Pulmonary artery (tissue), 1 donor: ENCODE measurements around a stretch of chr1.

DNA sequence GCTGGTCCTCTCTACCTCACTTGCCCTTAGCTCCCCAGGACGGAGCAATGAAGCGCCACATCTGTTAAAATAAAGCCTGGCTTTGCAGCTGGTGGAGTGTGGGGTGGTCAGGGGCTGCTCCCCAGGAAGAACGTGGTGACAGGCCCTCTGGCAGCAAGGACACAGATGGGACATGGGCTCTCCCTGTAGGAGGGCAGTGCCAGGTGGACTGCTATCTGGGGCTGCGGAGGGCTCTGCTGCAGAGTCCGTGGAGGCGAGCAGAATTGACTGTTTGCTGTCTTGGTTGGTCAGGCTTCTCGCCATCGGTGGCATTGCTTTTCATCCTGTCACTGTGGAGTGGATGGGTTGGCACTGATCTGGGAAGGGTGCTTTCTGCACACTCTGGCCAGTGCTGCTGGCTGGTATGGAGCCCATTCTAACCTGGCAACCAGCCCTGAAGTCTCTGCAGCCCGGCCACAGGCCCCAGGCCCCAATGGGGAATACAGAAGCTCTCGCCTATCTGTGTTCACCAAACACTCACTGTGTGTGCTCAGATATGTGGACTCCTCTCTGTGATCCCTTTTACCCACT, 103.0 kb downstream of the LAMC2 start:
- PRO-cap: no peak

GRCh38 chr1:183327547-183328069, 90.6 kb downstream of the NMNAT2 start:
- PRO-cap: no peak

- PRO-cap: no peak
Observed at GRCh38 chr1:183600493-183601118, 10.3 kb upstream of the NCF2 start.

- PRO-cap: no peak
Observed at GRCh38 chr1:183609154-183609660, 18.9 kb upstream of the NCF2 start.

DNA sequence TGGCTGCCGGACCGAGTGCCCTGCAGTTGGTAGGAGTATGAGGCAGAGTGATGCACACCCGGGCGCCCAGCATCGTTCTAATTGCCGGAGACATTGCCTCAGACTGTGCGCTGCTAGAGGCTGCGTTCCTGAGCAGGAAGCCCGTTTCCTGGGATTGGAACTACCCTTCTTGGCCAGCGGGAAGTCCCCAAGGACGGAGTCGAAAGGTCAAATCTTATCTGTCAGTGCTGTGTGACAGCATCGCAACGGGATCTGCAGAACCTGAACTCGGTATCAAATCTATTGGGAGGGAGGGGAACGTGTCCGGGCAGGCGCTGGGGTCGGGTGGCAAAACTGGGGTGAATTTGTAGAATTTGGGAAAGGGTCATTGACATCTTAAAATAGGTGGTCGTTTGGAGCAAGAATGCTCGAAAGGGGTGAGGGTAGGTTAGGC, 665 bp upstream of the ARPC5 start:
- PRO-cap: no peak

DNA sequence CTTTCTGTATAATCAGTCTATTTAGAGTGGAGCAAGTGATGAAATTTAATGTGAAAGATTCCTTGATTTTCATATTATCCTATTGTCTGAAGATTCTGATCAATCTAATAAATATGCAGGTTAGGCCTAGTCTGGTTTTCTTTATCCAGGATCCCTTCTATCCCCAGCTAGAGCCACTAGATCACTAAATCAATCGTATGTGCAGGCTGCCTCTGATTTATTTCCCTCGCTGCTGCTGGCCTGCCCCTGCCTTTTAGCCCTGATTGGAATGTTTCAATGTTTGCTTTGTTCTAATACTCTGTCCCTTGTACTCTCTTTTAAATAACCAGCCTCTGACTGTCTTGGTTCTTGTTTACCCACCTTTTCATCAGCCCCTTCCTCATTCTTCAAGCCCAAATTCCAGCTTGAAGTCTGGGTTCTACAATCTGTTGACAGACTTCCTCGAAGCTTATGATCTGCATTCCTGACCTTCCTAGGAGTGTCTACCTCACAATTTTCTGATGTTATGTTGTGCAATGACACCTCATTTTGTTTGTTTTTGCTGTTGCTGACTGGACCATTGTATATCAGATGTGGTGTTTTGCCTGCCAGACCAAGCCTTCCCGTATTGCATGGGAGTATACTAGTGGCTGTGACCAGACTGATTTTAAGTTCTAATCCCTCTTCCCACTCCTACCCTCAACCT, 46.5 kb upstream of the APOBEC4 start:
- PRO-cap: no peak

DNA sequence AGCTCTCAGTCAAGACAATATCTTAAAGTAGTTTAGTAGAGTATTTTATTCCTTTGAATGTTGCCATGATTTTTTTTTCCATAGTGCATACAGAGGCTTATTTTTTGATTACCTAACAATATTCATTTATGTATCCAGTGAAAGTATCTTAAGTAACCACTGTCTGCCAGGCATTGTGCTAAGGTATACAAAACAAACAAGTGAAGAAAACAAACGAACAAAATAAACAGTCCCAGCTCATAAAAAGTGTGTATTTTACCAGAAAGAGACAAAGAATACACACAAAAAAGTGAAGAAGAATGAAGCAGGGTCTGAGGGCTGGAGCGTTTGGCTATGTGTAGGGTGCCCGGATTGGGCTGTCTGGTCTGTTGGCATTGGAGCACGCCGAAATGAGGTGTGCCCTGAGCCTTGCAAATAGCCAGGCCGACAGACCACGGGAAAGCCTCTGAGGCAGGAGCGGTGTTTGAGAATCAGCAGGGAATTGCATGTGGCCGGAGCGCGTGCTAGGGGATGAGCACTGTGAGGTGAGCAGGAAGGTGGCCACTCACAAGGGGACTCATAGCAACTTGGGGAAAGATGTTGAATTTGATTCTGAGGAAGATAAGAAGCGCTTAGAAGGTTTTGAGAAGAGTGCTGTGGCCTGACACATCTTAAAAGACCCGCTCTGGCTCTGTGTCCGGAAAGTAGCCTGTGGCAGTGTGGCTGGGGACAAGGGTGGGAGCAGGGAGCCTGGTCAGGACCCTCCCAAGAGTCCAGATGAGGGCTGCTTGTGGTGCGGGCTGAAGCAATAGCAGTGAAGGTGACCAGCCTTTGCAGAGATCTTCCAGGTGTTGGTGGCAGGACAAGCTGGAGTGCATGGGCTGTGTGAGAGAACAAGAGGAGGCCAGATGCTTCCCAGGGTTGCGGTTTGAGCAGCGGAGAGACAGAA, 61.4 kb downstream of the RGL1 start:
- PRO-cap: no peak

DNA sequence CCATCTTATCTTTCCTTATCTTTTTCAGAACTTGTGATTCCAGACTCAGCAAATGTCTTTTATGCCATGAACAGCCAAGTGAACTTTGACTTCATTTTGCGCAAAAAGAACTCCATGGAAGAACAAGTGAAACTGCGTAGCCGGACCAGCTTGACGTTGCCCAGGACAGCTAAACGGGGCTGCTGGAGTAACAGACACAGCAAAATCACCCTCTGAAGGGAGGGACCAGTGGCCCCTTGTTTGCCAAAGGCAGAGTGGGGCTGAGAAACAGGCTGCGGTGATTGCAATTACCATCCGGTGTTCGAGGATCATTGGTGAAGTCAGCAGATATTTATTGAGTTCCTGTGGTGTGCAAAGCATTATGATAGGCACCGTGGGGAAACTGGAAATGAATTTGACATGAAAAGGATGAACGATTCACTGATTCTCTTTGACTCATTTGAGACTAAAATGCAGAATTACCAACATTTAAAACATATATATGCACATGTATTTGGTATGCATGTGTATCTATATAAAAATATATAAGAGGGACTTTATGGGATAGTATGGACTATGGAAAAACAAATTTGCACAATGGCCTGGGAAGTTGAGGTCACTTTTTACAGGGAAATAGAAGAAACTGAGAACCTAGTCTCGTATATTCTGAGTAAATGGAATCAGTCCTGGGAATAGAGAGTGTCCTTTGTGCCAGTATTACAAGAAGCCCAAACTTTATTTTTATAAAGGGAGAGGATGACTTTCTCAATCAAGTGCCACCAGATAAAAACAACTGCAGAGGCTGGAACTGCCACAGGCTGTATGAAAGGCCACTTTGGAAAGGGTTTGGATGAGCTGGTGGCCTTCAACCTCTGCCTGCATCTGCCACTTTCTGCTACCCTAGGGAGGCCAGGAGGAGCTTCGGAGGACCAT, 111.2 kb downstream of the COLGALT2 start:
- PRO-cap: no peak

- PRO-cap: no peak
Observed at GRCh38 chr1:184056866-184057810, 5.6 kb downstream of the TSEN15 start.

DNA sequence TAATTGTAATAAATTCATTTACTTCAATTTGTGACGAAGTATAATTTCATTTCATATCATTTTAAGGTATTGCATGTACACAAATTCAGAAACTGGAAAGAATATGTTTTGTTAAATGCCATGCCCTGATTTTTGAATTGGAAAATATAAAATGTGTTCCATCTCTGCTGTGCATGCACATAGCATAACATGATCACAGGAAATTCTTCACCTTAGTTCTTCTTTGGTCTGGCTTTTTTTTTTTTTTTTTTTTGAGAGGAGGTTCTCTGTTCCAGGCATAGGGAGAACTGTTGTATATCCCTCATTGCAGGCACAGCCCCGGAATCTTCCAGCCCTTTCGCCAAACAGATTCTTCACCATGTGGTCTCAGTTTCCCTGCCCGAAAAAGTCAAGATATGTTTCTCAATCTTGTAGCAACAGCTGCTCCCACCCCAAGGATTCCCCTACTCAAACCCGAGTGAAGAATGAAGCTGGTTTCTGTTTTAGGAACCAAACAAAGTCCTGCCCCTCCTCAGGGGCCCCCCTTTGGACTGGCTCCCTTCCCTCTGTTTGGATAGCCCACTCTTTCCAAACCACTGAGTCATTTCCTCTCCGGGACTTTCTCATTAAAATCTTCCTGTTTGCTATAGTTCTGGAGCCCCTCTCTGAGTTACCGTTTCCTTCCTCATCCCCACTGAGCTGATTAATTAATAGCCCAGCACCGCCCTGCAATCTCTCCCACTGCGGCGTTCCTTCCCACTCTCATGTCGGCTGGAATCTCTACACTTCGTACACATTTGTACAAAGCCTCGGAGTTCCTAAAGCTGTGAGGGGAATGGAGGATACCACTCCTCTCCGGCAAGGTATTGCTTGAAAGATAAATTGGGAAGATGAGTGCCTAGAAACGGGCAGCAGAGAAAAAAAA, 100.9 kb downstream of the TSEN15 start:
- PRO-cap: unidirectional peak, plus-strand start at position 710 of the sequence

DNA sequence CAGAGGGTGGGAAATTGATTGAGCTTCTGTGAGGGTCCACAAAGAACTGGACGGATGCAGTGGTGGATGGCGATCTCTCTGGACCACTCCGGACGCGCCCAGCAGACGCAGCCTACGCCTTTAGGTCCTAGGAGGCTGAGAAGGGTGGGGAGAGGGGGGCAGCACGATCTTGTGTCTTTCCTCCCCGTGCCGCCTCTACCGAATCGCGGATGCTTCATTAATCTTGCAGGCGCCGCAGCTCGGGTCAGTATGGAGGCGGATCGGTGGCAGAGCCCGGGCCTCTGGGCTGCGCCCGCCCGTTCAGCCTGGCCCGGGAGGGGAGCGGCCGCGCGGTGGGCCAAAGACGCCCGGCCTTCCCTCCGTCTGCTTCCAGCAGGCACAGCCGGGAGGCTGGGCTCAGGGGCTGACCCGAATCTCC, 627 bp upstream of the C1orf21 start:
- PRO-cap: no peak

GRCh38 chr1:184492628-184492918, 105.7 kb downstream of the C1orf21 start:
- PRO-cap: no peak

GRCh38 chr1:184626281-184626502, 128.5 kb downstream of the EDEM3 start:
- PRO-cap: no peak

- PRO-cap: no peak
Observed at GRCh38 chr1:184663898-184665160, 90.3 kb downstream of the EDEM3 start.

- PRO-cap: no peak
Observed at GRCh38 chr1:184690472-184691131, 64.1 kb downstream of the EDEM3 start.

DNA sequence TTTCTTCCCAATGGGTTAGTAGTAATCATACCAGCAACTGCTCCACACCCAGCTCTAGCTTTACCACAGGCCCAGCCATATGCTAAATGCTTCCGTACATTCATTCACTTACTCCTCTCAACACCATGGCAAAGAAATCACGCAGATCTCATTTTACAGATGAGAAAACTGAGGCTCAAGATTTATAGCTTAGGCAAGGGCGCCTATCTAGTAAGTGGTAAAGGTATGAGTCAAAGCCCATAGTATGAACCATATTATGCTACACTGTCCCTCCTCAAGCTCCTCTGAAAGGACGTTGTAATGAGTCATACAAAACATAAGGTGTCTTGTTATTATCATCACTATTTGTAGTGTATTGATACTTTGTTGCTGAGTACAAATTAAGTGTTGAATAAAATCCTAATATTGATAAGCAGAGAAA, 82.2 kb downstream of the NIBAN1 start:
- PRO-cap: no peak

GRCh38 chr1:185054096-185054743, 8.9 kb downstream of the RNF2 start:
- PRO-cap: no peak

DNA sequence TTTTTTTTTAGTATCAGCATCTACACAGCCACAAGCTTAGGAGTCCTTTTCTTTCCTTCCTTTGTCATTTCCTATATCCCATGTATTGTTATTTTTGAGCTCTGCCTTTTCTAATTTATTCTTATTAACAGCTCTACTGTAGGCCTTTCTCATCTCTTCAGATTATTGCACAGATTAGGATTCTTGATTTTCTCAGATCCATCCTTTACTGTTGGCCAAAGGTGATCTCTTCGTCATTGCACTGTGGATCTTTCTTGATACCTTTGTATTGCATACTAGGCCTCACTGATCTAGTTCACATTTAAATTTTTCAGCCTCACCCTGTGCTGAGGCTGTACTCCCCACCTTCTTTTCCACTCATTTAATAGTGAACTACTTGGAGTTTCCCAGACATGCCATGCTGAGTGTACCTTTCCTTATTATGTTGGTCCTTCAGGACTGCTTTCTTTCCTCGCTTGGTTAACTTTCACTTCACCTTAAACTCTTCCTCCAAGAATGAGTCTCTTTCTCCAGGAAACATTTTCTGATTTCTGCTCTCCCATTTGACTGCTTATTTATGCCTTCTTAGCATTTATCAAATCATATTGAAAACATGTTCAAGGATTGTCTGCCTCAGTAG, 20.7 kb downstream of the RNF2 start:
- PRO-cap: no peak

DNA sequence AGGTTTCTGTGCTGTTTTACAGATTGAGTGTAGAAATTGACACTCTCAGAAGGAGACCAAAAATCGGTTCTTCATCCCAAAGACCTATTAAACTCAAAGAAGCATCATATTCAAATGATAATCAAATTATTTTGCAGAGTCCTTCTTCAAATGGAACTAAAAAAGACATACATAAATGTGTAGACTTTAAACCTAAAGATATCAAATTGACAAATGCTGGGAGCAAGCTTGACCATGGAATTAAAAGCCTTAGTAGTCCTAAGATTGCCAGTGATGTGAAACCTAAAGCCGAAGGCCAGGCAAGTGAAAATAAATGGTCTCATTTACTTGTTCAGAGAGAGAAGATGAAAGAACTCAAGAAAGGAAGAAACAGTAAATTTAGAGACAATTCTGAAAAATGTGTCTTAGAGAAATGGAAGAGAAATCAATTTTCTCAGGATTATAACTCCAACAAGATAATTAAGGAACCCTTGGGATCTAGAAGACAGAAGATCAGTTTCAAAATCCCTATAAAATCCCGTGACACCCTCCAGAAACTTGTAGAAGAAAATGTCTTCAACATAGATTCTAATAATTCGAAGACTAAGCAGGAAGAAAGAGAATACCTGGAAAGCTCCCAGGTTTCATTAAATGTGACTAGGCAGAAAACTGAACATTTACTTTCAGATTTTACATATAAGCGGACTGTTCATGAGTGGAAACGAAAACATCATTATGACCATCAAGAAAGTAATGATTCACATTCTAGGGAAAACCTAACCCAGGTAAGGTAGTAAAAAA, 17.6 kb downstream of the SWT1 start:
- PRO-cap: no peak

DNA sequence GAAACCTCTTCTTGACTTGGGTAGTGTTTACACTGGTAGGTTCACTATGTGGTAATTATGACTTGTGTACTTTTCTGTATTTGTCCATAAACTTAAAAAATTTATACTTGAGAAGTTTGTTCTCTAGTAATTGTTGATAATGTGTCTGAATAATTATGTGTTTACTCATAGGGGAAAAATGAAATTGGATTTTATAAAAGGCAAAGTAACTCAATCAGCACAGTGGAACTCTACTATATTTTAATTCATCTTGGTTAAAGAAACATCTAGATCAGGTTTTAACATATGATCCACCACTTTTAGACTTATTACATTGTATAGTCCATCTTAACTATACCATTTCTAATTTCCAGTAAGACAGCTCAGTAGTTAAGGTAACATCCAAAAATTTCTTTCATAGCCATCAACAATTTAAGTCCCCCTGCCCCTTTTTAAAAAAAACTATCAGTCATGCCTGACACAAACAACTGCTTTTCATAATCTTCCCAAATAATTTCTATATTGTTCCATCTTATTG, 12.2 kb downstream of the IVNS1ABP start:
- PRO-cap: no peak